Tongue (tissue), 2 donors: Measurements from ENCODE around the genes CDRT4 and ADORA2B.

- RAMPAGE, long total RNA, result no peak
Measured at GRCh38 chr17:10827776-10828576, 9.9 kb downstream of the PIRT start.

DNA sequence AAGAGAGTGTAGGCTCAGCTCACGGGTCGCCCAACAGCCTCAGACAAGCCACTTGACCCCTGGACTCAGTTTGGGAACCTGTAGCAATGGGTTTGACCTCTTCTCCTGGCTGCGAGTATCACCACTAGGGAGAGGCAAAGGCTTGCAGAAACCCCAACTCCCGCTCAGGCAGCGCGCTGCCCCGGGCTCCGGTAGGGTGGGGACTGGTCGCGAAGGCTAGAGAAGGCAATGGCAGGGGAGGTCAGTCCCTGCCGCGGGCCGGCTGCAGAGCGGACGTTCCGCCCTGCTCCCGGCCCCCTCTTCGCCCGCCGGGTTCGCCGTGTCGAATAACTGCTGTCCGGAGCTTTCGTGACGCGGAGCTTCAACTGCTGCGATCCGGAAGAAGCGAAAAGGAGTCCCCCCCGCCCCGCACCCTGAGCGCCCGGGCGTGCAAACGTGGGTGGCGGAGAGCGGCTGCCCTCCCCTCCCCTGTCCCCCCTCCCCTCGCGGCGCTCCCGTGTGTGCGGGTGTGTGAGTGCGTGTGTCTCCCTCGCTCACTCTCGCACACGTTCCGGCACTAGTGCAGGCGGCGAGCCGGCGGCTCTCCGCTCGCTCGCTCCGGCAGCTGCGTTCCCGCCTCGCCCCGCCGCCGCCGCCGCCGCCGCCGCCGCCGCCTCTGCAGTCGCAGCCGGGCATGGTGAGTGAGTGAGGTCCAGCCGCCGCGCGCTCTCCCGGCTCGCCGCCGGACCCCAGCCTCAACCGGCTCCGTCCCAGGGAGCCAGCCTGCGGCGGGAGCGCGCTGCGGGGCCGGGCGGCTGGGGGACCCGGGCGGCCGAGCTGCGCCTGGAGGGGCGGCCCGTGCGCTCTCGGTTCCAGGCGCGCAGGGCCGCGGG is 767 bp upstream of the SHISA6 start:
- RAMPAGE, long total RNA, result no peak

DNA sequence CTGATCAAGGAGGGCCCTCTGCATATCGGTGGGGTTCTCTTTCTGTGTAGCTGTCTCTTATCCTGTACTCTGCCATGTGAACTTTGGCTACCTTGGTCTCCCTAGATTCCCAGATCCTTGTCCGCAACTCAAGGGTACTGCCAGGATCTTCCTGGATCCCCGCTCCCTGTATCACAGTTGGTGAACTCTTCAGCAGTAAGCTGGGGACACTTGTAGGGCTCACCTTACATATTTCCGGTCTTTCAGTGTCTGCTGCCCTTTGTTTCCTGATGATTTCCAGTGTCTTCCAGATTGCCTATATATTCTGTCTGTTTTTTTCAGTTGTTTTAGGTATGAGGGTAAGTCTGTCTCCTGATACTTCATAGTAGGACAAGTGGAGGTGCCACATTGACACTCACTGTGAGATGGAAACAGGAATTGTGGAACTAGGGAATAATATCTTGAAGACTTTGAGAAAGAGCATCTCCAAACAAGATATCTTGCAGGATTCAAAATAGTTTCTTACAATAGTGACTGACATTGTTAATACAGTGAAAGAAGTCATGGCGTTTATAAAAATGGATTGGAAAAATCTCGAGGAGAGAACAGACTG is 54.1 kb downstream of the MAP2K4 start:
- RAMPAGE, long total RNA, result no peak

DNA sequence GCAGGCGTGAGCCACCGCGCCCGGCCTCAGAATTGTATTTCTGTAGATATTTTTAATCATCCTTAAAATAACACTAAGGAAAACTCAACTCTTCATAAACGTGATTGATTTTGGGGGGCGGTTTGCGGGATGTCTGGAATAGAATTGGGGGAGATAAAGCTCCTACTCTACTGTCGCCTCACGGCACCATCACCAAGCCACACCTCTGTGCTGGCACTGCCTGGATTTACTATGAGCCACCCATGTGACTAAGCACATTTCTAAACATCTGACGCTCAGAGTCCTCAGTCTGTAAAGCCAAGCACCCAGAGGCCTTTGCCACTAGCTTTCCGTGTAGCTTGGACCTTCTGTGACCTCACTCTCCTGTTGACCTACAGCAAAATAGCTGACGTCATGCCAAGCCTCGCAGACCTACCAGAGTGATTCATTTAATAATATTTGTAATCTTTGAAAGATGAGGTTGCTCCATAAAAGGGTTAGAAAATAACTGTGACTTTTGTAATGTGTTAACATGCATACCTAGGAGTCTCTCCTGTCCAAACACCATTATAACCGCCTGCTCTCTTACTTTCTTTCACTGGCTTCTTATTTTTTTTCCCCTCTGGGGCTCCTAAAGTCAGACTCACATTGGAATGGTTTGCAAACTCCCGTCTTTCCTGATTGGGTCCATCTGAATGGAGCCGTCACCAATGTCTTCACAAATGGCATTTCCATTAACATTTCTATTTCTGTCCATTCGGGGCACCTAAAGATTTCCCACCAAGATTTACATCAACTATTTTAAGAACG is 38.4 kb upstream of the MYOCD start:
- RAMPAGE, long total RNA, result no peak

- RAMPAGE, long total RNA, result no peak
Measured at GRCh38 chr17:12742041-12742630, 47.2 kb upstream of the ARHGAP44 start.

DNA sequence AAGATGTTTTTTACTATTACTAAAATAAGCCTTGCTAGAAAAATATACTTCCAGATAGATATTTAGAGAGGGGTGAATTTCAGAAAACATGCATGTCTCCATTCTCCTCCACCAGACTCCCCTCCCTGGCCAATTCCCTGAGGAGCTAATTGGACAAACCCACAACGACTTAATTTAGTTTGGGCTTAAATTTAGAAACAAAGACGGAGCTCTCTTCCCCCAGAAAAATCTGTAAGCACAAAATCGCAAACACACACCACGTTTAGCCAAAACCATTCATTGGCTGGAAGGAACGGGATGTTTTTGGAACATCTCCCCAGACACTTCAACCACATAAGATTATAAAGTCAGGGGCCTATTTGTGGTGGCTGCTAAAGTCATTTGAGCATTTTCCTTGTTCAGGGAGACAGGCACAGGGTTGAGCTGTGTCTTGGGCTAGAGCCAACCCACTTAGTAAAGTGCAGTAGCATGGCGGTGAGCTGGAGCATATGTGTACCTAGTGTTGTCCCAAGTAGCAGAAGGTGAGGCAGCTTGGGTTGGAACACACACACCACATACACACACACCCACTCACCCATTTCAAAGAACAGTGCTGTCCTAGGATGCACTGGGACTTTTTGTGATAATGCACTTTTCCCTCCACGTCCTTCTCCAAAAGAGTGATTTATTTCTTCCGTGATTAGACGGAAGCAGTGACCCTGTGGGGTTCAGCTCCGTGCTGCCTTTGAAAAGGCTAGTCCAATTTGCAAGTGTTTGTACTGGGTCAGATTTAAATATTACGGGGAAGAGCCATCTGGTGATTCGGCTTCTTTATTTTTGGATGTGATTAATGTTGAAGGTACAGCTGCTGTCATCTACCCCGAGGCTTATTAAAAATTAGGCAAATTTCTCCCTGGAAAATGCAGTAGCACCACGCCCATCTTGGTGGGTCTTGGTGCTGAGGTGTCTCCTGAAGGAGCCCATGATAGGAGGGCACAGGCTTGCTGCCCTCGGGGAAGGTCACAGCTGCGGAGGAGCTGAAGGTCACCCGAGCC is 32.2 kb downstream of the ELAC2 start:
- RAMPAGE, long total RNA, result no peak

DNA sequence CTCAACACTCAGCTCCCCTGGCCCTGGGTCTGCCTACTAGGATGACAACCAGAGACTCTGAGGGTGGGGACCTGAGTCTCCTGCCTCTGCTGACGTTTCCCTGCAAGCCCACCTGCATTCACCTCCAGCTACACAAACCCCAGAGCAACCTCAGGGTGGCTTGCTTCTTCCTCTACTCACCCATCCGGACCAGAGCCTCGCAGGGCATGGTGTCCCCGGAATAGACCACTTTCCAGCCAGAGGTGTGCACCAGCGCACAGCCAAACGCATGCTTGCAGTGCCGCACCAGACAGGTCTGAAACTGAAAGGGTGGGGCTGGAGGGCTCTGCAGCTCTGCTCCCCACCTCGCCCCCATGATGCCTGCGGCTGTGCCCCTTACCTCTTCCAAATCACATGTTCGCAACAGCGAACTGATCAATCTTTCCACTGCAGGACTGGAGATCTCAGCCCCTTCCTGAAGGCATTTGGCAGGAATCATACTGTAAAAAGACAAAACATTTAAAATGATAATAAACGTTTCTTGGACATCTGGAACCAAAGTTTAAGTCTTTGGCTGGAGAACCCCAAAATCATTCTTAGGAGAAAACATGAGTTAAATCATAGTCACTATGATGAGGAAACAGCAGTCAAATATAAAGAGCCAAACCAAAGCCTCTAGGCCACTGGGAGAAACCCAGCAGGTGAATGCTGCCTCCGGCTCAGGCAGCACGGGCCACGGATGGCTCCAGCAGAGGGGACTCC is 23.1 kb downstream of the ELAC2 start:
- RAMPAGE, long total RNA, result no peak

DNA sequence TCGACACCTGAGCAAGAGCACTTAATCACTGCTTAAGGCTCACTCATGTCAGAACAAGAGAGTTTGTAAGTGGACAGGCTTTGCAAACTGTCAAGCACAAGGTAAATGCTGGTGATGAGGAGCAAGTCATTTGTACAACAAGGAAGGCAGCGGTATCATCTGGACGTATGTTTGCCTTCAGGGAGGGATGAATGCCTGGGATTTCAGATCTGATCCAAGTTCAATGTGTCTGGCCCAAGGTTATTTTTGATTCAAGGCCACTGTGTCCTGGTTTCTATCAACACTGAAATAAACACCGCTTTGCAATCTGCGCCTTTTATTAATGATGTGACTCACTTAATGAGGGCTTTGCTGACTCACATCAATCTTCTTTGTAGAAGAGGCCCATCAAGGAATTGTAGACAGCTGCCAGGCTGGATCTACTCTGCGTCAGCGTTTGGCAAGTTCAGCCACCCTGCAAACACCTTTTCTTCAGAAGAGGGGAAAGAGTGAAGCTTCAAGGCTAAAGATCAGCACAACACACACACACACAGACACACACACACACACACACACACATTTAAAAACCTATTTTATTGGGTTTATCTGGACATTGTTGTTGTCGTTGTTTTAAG is 174.5 kb upstream of the HS3ST3A1 start:
- RAMPAGE, long total RNA, result no peak

DNA sequence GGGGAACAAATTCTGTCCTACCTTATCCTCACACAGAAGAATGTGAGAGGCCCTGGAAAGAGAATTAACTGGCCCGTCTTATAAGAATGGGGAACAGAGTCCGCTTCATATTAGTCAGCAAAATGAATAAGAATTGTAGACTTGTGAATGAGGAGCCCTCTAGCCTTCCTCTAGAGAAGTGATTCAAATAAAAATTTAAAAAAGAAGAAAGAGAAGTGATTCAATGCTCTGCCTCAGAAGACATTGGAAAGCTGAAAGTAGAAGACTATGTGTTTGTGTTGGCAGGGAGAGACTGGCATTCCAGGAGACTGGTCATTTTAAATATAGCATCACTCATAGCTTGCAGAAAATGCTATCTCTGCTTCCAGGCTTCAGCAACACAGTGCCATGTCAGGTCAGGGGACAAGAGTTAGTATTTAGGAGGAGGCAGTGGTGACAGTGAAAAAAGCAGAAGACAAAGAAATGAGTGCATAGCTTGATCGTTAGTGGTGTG is 190.6 kb upstream of the HS3ST3A1 start:
- RAMPAGE, long total RNA, result no peak

GRCh38 chr17:14205697-14206493 is 30.8 kb downstream of the CDRT15 start:
- RAMPAGE, long total RNA, result no peak

GRCh38 chr17:14304823-14305610 is 4.1 kb downstream of the HS3ST3B1 start:
- RAMPAGE, long total RNA, result no peak

DNA sequence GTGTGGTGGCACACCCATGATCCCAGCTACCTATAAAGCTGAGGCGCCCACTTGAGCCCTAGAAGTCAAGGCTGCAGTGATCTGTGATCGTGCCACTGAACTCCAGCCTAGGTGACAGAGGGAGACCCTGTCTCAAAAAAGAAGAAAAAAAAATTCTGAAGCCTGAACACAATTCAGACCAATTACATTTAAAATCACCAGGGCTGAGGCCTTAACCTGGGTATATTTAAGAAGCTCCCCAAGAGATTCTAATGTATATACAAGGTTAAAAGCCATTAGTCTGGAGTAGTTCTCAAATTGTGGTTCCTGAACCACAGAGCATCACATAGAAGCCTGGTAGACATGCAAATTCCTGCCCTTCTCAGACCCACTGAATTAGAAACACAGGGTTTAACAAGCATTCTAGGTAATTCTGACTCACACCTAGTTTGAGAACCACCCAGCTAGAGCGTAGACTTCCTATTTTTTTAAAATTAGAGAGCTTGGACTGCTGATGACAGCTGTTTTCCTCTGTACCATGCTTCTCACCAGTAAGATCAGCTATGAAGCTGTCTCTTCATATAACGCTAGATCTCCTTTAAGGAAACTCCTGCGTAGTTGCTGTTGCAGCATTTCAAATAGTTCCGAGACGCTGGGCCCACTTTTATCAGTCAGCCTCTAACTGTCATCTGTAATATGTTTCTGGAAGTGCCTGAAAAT is 50.5 kb downstream of the HS3ST3B1 start:
- RAMPAGE, long total RNA, result no peak

- RAMPAGE, long total RNA, result no peak
Measured at GRCh38 chr17:14559710-14560125, 258.8 kb downstream of the HS3ST3B1 start.

GRCh38 chr17:15404659-15405030 is 62.8 kb downstream of the CDRT4 start:
- RAMPAGE, long total RNA, result no peak

DNA sequence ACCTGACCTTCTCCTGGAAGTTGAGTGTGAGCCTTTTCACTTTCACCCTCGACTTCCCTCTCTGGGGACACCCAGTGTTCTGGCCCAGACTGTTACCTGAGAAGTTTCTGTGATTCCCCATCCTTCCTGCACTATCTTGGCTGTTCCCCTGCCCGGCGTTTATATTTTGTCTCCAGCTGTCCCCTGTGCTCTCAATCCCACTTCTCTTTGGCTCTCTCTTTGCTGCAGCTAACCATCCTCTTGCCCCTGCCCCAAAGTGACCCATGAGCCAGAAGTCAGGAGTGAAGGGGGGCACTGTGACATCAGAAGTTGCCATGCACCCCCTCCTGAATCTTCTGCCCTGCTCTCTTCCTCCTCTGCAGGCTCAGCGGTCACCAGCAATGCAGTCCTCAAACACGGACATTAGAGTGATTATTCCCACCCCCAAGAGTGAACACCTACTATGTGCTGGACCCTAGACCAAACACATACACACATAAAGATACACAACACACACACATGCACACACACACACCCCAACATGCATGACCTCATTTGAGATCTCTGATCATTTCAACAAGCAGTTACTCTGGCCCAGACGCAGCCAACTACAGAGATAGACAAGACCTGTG is at the start of gene CDRT4:
TSS of gene CDRT4 (minus strand) at position 258 of the 611 bp plus-strand sequence.
- RAMPAGE, long total RNA, result no peak

GRCh38 chr17:15502177-15503224 is 35.1 kb upstream of the CDRT4 start:
- RAMPAGE, long total RNA, result no peak

- RAMPAGE, long total RNA, result no peak
Measured at GRCh38 chr17:15944802-15945582, at the start of gene ADORA2B. ADORA2B (plus strand) TSS chr17:15945130.

DNA sequence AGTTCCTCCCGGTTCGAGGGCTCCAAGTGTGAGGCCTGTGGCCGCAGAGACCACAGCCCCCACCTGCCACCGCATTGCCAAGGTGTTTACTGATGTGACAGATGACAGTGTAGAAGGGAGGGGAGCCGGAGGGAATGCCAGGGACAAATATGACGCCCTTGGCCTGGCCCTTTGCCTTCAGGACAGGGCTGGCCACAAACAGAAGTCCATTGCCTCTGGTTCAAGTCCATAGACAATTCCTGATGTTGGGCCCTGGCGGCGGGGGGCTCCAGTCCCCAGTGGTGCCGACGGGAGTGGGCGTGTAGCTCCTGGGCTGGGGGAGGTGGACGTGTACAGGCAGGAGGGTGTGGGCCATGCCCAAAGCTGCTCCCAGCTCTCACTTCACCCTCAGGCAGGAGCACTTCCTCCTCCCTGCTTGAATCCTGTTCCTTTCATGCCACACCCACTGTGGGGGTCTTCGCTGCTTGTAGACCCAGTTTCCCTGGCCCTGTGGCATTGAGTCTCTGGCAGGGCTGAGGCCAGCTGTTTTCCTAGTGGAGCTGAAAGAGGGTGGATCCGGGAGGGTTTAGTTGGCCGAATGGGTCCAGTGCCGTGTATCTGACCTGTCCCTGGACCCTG is 3.3 kb downstream of the ADORA2B start:
- RAMPAGE, long total RNA, result no peak

- RAMPAGE, long total RNA, result no peak
Measured at GRCh38 chr17:15951995-15952636, 7.2 kb downstream of the ADORA2B start.

GRCh38 chr17:16071433-16071780 is 71.8 kb downstream of the TTC19 start:
- RAMPAGE, long total RNA, result no peak